ENCODE measurements around the genes INSL4, RLN2, RLN1 and KIAA2026.

- RRBS = no CpG with 5 or more reads among the region's 2 CpGs
Observed at GRCh38 chr9:4109714-4110443, 190.0 kb downstream of the GLIS3 start.

GRCh38 chr9:4517218-4517832, 27.1 kb downstream of the SLC1A1 start:
- RRBS = no CpG with 5 or more reads among the region's 6 CpGs

GRCh38 chr9:4576276-4577343, 85.5 kb upstream of the PLPP6 start:
- RRBS = no CpG with 5 or more reads among the region's 12 CpGs

DNA sequence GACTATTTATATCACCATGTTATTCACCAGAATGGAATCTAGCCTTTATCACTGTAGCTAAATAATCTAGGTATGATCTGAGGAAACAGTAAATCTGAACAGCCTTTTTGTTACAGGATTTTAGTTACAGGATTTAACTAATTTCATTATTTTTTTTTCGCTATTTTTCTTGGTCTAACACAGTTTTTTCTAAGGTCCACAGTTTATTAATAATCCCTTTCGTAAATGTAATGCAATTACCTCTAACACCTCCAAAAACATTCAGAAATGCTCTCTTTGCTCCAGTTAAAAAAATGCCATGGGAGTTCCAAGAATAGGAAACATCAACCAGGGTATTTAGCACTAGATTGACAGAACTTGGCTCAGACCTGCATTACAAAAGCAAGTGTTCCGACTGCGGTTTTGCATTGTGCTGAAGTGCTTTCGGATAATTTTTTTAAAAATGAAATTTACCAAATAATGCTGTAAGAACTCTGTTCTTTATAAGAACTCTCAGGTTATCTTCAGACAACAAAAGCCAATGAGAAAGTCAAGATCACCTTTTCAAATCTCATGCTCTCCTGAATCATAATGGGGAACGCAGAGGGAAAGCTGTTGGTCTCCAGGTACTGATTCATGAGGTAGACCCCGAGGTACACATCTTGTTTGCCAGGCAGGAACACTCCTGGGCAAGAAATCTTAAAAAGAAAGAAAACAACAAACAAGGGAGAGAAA, 577 bp upstream of the PLPP6 start:
- RRBS = no CpG with 5 or more reads among the region's 7 CpGs

- RRBS = no CpG with 5 or more reads among the region's 5 CpGs
Observed at GRCh38 chr9:4711120-4711732, 29.8 kb downstream of the AK3 start.

- RRBS = no CpG with 5 or more reads among the region's 9 CpGs
Observed at GRCh38 chr9:4718890-4719479, 22.0 kb downstream of the AK3 start.

GRCh38 chr9:4738953-4739557, 1.9 kb downstream of the AK3 start:
- RRBS = no CpG with 5 or more reads among the region's 17 CpGs

DNA sequence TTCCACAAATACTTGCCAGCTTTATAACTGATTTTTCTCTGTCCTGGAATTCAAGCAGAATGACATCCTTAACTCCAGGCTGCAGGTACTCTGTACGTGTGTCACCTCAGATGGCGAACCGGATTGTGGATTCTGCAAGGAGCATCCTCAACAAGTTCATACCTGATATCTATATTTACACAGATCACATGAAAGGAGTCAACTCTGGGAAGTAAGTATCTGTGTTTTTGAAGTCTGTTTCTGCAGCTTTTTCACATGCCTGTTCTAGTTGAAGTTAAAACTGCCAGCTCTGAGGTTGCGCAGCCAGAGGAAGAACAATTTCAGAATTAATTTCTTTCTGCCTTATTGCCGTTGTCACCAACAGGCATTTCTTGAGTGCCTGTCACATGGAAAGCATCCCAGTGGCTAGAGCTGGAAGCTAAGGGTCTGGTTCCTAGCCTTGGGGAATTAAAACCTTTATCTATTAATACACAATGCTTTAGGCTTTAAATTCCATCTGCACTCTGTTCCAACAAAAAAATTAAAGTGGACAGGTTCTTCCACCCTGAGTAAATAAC, 48.5 kb downstream of the RCL1 start:
- RRBS = no CpG with 5 or more reads among the region's 5 CpGs

- RRBS = no CpG with 5 or more reads among the region's 4 CpGs
Observed at GRCh38 chr9:5231183-5231720, at the start of gene INSL4. TSS of gene INSL4 (plus strand) at chr9:5231419.

- RRBS = no CpG with 5 or more reads among the region's 6 CpGs
Observed at GRCh38 chr9:5304571-5304870, at the start of gene RLN2. TSS of gene RLN2 (minus strand) at chr9:5304716.

- RRBS = no CpG with 5 or more reads among the region's 2 CpGs
Observed at GRCh38 chr9:5311241-5311440, 6.6 kb upstream of the RLN2 start.

DNA sequence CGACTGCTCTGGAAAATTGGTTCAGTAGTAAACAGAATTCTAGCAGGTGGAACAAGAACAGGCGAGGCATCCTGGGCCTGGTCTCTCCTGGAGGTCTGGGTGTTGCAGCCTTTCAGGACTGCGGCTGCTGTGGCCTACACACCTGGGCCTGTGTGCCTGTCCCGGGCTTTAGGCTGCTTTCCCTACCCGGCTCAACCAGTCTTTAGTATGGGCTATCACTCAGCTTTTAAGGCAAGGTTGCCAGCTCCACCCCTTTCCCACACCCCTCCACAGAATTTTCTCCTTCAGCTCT, at the start of gene RLN1:
TSS of gene RLN1 (minus strand) at position 200 of the 292 bp plus-strand sequence.
- RRBS = no CpG with 5 or more reads among the region's 5 CpGs

DNA sequence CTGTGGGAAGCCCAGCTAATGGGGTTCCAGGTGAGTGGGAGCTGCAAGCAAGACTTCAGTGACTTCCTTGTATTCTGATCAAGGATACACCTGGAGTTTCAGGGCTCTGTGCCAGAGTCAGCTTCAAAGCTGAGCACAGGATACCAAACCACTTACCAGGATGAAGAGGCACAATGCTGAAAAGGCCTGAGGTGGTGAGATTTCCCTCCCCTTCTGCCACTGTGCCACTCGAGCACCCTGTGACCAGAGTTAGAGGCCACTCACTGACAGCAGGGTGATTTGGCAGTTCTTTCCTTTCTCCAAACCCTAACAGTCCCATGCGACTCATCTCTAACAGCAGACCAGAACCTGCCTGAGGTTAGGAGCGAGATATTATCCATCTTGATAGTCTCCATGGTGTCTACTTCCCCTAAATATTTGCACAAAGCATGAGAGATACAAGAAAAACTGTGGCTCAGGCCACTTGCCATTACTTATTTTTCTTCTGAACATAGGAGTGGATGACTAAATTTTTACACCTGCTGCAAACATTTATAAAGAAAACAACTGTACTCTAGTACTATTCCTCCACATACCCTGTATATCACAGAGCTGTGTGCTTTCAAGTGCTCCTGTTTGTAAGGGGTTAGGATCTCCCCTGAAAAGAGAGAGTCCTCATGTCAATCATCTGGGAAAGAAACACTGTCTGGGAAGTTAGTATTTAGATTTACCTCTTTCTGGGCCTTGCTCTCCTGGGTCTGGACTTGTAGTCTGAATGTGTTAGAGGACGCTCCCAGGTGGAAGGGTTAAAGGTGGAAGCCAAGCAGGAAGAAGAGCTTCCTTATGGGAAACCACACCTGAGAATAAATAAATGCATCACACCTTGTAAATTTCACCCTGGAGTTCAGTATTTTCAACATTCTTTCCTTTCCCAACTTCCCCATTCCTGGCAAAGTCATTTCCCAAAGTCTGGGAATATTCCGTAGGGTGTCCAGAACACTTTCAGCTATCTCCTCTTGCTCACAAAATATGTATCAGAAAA, 1.6 kb downstream of the PLGRKT start:
- RRBS = no CpG with 5 or more reads among the region's 5 CpGs

DNA sequence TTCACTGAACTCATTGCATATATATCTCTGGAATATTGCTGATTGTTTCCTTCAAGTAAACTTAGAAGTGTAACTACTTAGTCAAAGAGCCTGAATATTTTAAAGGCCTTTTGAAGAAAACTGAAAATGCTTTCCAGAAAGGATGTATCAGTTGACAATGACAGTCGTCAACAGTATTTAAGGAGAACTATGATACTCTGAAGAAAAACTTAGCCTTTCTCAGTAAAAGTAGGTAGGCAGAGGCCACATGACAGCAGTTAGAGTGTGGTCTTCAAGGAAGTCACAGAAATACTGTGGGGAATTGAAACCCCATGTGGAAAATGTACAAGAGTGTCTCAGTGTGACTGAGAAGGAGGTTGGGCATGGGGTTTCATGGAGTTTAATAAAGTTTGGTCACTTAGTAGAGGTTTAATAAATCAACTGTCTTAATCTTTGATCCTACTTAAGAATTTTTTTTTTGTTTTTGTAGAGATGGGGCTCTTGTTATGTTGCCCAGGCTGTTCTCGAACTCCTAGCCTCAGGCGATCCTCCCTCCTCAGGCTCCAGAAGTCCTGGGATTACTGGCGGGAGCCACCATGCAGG, 1.1 kb downstream of the CD274 start:
- RRBS = no CpG with 5 or more reads among the region's 4 CpGs

- RRBS = no CpG with 5 or more reads among the region's 2 CpGs
Observed at GRCh38 chr9:5757345-5758092, 75.4 kb downstream of the ERMP1 start.

DNA sequence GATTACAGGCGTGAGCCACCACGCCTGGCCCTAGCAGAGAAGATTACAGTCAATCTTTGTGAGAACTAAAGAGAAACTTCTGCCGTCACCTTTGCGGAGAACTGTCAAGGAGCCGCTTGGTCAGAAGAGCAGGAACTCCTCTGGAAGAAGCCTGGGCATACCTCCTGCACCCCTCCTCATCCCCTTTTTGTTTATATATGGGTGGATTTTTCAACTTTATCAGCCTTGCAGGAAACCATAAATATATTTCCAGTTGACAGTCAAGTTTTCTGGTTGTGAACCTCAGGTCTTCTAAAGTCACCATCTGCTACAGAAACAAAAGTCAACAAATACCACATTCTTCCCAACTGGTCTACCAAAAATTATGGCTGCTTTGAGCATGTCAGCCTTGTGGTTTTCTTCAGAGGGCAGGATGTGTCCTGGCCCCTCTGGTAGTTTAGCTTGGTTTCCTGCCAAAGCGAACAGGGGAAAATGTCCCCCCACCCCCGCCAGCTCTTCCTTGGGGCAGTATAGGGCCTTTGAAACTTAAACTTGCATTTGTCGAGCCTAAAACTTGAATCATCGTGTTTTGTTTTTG, 11.7 kb upstream of the ERMP1 start:
- RRBS = no CpG with 5 or more reads among the region's 9 CpGs

DNA sequence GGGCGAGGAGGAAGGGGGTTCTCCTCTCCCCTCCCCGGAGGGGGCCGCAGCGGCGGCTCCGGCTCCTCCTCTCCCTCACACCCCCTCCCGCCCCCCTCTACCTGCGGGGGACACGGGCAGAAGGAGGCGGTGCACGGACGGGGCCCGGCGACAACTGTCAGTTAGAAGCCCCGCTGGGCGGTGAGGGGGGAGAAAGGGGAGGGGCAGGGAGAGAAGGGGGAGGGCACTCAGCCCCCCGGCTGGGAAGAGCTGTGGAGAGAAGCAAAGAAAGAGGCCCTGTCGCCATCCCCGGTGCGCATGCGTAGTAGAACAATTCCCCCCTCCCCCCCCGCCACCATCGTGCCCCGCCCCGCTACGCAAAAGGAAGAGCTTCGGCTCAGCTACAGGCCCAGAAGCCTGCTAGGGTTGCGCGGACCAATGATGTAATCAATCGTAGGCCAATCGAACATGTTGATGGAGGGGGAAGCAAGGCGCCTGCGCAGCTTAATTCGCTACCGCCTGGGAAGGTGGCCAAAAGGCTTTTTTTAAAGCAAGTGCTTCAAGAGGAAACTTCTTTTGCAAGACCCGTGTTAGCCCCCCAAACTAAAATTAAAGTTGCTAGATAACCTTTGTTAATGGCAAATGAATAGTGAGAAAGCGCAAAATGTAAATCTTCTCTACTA, at the start of gene KIAA2026:
TSS of gene KIAA2026 (minus strand) at position 303 of the 662 bp plus-strand sequence.
- RRBS = 2% methylated on average over 11 of the region's 37 CpGs

DNA sequence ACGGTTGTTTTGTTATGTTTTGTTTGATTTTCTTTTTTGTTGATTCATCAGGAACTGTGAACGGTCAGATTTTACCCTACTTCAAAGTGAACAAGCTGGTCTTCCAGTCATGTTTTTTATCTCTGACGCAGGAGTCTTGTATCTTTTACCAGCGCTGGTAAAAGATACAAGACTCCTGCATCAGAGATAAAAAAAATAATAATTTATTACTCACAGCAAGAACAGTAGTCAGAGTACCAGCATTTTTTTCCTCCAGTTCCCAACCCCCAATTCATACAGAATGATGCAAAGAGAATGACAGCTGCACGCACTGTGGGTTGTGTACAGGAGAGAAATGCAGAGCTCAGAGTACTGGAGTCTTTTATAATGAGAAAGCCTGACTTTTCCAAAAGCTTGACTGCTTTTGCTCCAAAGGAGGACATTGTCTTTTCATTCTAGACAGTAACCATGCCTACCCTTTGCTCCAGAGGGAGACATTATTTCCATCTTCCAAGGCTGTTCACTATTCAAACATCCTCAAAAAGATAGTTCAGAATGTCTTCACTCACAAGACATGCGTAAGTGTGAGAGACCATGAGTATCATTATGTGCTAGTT, 14.2 kb upstream of the RANBP6 start:
- RRBS = no CpG with 5 or more reads among the region's 6 CpGs

GRCh38 chr9:6214845-6215278, 745 bp upstream of the IL33 start:
- RRBS = no CpG with 5 or more reads among the region's 2 CpGs

- RRBS = no CpG with 5 or more reads among the region's 4 CpGs
Observed at GRCh38 chr9:6217894-6218719, 2.5 kb downstream of the IL33 start.

Data from AG09319 (cell line).